ENCODE data around the genes CAMK1G and TRAF3IP3.

GRCh38 chr1:208205322-208205931, 38.8 kb downstream of the PLXNA2 start:
- PRO-cap = no peak

- PRO-cap = no peak
These were observed 37.7 kb downstream of the PLXNA2 start for GRCh38 chr1:208206315-208206960.

DNA sequence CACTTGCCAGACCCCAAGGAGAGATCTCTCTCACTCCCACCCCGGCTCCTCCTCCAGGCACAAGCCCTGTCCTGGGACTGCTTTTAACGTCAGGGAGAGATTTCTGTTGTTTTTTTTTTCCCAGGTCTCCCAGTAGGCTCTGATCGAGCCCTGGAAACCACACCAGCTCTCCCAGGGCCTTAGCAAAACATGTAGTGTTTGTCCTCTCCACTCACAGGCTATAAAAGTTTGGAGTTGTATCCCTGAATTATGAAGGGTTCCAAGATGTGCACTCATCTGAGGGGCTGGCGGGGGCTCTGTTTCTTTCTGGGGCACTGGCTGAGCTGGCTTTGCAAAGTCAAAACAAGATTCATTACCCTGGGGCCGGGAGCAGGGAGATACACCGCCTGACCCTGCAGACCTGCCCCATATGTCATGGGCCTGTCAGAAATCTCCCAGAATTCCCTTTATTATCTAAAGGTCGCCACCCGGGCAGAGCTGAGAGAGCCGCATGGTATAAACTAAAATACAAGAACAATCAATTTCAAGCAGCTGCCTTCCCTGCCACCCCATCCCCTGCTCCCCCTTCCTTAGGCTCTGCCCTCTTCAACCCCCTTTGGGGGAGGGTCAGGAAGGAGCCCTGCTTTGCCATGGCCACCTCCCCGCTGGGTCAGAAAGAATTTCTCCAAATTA, 17.8 kb downstream of the PLXNA2 start:
- PRO-cap = no peak

GRCh38 chr1:208238853-208239440, 5.2 kb downstream of the PLXNA2 start:
- PRO-cap = no peak

DNA sequence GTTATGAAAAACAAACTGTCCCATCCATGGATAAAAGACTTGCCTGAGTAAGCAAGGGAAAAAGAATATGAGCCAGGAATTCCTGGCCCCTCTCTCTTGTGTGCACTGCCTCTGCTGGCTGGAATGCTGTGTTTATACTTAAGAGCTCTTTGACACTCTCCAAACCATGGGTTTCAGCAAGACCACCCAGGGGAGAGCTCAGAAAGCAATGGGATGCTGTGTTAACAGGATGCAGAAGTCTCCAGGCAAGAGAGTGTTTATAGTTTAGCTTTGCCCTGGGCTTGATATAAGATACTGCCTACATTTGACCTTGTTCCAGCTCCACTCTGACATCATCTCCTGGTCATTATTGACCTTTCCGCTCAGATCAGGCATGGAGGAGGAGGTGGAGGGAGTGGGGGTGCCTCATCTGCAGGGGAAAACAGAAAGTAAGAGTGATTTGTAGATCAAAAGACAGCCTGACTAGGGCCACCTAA, 232.2 kb upstream of the PLXNA2 start:
- PRO-cap = no peak

- PRO-cap = no peak
These were observed 637.5 kb upstream of the CAMK1G start for GRCh38 chr1:208946044-208946472.

GRCh38 chr1:209219620-209220694, 363.6 kb upstream of the CAMK1G start:
- PRO-cap = no peak

GRCh38 chr1:209369207-209369644, 214.3 kb upstream of the CAMK1G start:
- PRO-cap = no peak

GRCh38 chr1:209371908-209372285, 211.6 kb upstream of the CAMK1G start:
- PRO-cap = no peak

DNA sequence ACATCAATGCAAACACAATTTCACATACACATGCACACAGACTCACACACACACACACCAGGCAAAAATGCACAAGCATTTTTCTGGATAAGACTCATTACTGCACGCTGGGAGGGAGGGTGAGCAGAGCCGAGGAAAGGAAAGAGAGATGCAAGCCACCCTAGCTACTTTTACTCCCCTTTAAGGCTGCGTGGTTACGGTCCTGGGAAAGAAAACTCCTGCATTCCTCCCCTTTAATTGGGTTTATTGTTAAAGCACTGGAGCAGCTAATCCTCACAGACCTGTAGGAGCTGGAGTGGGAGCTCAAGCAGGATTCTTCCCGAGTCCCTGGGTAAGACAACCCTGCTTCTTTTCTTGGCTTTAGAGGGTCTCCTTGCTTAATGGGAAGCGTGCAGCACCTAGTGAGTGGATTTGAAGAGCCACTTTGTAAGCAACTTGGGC, at the start of gene CAMK1G:
Gene CAMK1G, plus strand, starts transcription at position 273 of the 441 bp plus-strand sequence.
- PRO-cap = no peak

- PRO-cap = no peak
These were observed 34.2 kb downstream of the CAMK1G start for GRCh38 chr1:209617720-209618150.

GRCh38 chr1:209625680-209626280, 26.4 kb downstream of the LAMB3 start:
- PRO-cap = no peak

DNA sequence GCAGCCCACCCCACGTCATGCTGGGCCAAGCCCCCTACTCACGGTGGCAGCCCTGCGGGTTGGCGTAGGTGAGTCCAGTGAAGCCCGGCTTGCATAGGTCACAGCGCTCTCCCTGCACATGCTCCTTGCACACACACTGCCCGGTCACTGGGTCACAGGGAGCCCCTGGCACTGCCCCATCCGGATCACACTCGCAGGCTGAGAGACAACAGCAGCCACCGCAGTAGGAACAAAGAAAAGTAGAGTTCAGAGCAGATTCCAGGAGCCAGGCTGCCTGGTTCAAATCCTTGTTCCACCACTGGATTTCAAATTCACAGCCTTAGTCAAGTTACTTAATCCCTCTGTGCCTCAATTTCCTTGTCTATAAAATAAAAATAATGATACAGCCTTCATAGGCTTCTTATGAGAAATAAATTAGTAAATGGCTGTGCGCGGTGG, 24.2 kb downstream of the LAMB3 start:
- PRO-cap = no peak

GRCh38 chr1:209645550-209646312, 6.5 kb downstream of the LAMB3 start:
- PRO-cap = no peak

DNA sequence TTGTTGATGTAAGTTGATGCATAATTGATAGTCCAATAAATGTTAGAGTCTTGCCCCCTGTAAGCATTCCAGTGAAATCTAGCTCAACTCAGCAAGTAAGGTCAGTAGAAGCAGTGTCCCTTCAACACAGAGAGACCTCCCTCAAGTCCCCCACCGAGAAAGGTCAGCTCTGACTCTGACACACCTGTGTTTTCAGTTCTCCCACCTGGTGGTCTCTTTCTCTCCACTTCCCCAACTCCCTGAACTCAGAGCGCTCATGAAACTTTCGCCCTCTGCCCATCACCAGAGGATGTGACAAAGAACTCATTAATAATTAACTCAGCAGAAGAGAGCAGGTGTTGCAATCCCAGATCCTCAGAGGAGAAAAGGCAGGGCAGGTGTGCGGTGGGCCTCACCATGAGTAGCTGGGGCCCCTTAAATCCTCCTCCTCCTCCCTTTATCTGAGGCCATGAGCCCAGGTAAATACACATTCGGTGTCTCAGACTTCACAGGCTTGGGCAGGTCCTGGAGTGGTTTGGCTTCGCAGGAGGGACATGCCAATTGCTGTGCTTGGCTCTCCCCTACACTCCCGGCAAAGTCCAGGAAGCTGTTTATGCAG, 1.6 kb upstream of the LAMB3 start:
- PRO-cap = no peak

- PRO-cap = unidirectional peak, plus-strand start at chr1:209756063; unidirectional peak, plus-strand start at chr1:209756140
These were observed at the start of gene TRAF3IP3 for GRCh38 chr1:209755773-209756234. TRAF3IP3 (plus strand) TSS chr1:209756053.

DNA sequence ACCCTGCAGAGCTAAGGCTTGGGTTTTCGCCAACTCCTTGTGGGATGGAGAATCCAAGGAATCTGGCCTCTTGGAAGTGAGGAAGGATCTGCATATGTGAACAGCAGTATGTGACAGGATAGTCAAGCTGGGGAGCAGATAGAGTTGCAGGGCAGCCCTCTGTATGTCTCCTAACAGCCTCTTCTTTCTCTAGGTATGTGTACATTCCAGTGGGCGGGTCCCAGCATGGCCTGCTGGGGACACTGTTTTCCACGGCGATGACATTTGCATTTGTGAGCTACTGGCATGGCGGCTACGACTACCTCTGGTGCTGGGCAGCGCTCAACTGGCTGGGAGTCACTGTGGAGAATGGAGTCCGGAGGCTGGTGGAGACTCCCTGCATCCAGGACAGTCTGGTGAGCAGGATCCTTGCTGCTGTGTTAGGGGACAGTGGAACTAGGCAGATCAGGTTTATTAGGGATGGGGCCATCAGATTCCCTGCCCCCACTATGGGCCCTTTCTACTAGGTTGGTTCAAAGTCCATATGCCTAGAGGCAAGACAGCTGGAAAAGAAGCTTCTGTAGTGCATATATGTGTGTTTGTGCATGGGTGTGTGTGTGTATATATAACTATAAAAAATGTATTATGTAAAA, 259.1 kb downstream of the HHAT start:
- PRO-cap = no peak

DNA sequence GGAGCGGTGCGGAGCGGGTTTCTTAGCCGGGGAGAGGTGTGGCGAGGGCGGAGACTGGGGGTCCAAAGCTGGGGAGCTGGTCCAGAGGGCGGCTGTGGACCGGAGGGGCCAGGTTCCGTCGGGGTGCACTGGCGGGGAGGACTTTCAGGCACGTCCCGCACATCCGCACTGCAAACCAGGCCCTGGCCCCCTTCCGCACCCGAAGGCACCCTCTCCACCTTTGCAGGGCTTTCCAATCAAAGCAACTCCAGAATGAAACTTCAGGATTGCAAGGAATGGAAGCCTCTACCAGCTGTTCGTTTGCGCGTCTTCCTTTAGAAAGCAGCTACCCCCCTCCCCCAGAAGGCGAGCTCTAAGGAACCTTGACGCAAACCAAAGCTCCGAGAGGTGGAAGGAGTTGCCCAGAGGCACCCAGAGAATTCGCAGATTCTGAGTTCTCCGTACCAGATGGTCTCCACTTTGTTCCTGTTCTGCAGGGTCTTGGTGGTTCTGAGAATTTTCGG, 547 bp downstream of the TRAF5 start:
- PRO-cap = bidirectional peak, plus-strand start at position 425 of the sequence, minus-strand start at position 354 of the sequence

- PRO-cap = no peak
These were observed 957 bp downstream of the TRAF5 start for GRCh38 chr1:211327632-211327947.

GRCh38 chr1:211344086-211344747, 17.6 kb downstream of the TRAF5 start:
- PRO-cap = no peak